ENCODE results near the gene ZFYVE1.

DNA sequence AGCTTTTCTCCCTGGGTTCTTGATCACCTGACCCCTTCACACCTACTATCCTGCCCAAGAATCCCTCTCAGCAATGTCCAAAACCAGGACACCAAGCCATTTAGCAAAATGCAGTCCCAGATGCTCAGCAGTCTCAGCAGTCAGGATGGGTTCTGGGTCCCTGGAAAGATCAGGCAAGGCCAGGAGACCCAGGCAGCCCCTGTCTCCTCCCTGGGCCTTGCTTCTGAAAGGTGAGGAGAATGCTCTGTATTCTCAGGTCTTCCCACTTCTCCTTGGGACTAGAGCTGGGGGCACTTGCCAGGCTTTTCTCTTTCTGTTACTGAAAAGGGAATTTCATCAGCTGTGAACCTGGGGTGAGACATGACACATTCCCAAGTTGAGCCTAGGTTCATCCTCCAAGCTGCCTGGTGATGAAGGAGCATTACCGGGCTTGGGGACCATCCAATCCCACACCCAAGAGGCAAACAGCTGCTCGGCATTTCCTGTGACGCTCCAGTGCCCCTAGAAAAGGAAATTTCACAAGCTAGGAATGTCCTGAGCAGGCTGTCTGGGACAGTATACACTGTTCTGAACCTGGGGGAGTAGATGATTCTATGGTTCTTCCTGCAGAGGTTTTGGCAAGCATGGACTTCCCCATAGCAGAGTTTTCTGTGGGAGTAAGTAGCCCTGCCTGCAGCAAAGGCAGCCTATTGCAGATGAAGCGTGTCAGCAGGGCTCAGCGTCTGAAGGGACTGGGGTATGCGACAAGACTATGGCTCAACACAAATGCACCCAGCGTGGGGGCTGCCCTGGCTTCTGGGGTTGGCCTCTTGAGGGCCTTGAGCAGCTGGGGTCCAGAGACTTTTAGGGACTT is 47.6 kb upstream of the SRSF5 start:
- PRO-cap: no peak

- PRO-cap: no peak
These were observed 3.5 kb downstream of the SRSF5 start for GRCh38 chr14:69770409-69770796.

- PRO-cap: no peak
These were observed 13.6 kb downstream of the SLC10A1 start for GRCh38 chr14:69783339-69783949.

DNA sequence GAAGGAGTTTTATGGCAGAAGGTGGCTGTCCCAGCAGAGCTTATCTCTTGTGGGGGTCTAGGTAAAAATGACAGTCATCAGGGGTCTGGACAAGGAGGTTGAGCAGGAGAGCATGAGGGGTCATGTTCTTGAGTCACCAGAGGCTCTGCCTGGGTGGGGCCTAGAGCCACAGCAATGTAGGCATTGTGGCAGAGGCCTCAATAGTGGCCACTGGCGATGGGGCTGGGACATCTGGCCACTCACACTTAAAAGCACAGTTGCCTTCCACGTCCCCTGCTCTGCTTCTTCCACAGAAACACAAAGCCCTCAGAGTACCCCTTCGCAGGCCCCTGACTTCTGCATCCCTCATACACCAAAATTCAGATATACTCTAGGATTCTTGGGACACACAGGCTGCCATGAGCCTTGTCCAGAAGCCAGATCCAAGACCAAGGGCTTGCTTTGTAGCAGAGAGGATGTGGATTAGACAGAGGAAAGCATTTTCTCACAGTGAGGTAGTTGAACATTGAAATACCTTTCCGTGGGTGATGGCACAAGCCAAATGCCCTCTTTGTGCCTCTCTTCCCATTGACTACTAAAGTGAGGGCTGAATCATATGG is 2.2 kb downstream of the SLC10A1 start:
- PRO-cap: no peak

GRCh38 chr14:69885806-69886255 is 6.6 kb downstream of the SMOC1 start:
- PRO-cap: no peak

DNA sequence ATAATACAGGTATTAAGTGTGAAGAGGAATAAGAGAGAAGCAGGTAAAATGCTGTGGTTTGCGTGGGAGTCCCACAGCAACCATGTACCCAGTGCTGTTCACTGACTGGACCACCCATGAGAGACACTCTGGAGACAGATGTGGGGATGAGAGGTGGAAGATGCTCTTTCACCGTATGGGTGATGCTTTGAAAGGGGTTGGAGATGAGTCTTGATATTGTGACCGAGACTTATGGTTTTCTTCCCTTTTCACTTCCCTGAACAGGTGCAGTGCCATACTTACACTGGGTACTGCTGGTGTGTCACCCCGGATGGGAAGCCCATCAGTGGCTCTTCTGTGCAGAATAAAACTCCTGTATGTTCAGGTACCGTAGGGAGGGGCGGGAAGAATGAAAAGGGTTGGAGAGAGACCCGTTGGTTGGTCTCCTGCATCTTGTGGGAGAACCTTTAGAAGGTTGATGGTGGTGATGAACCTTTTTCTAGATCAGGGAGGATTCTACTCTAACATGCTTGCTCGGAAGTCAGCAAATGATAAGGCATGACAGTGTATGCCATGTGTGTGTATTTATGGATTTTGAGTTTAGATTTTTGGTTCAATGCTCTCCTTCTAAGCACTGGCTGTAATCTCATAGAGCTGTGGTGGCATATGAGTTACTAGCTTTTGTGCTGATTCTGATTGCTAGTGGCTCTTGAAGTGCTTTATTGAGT is 96.4 kb downstream of the SMOC1 start:
- PRO-cap: no peak

DNA sequence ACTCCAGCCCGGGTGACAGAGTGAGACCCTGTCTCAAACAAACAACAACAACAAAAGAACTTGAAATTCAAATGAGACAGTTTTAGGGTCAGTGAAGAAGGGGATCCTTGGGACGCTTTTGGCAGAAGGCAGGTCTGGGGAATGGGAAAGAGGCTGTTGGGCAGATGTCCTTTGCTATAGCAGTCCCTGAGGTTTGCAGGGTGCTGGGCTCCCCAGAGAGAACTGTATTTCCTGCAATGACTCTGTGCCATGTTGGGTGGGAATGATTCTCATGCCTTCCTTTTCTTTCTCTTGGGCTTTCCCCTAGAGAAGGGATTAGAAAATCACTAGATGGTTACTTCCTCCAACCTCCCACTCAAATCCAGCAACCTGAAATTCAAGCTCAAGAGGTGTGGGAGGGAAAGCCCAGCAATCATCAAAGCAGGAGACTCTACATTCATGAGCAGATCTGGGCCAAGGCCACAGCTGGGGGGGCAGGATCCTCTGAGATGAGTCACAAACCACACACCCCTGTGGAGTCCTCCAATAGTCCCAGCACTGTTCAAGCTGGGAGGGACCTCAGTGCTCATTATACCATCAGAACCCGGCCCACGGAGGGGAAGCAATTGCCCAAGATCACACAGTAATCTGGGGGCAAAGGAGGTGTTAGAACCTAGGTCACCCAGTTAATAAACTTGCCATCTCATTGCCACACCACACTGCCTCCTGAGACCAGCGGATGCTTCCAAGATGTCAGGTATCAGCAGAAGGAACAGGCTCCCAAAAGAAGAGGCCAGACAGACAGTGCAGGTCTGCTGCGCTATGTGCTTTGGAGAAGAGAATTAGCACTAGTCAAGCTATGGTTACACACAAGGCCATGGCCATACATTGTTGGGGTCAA is 65.5 kb downstream of the TTC9 start:
- PRO-cap: no peak

GRCh38 chr14:70780461-70781237 is 28.7 kb downstream of the MAP3K9 start:
- PRO-cap: no peak

DNA sequence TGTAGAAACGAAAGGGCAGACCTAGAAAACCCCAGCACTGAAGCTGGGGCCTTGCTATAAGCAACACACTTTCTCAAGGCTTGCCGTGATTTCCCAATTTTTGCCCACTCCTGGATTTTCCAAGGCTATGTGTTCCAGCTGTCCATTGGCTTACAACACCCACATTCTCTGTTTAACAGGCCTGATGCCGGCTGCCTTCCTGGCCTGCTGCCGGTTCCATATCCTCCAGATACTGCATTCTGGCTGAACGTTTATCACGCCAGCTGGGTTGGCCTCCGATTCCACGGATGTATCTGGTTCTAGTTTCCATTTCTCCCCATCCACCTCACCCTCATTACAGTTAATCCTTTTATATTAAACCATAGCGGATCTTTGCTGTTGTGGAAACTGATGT is 2.0 kb upstream of the PCNX1 start:
- PRO-cap: no peak

GRCh38 chr14:70920598-70920960 is 13.3 kb downstream of the PCNX1 start:
- PRO-cap: no peak

DNA sequence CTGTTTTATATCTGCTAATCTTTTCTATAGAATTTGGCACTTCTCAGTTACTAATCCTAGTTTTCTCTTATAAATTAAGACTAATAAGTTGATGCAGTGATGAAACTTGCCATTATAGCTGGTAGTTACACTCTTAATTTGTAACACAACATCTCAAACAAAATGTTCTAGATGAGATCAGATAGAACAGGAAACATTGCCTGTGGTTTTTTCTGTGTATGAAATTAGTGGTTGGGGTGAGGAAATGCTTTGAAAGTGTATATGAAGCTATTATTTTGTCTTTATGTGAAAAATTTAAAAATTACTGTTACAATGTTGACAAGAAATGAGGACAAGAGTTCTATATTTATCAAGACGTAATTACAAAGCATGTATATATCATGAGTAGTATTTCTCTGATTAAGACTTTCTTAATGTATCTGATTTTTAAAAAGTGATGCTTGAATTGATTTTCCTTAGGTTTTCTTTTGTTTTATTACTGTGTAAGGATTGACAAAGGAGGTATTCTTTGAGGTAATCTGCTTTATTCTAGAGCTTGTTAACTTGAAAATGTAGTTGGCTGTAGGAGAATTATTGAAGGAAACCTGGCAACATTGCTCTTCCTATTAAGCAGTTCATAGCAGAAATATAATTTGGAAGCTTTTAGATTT is 92.0 kb downstream of the PCNX1 start:
- PRO-cap: no peak

- PRO-cap: no peak
These were observed 155.0 kb upstream of the SIPA1L1 start for GRCh38 chr14:71165163-71165824.

GRCh38 chr14:71584165-71584918 is 264.1 kb downstream of the SIPA1L1 start:
- PRO-cap: no peak

DNA sequence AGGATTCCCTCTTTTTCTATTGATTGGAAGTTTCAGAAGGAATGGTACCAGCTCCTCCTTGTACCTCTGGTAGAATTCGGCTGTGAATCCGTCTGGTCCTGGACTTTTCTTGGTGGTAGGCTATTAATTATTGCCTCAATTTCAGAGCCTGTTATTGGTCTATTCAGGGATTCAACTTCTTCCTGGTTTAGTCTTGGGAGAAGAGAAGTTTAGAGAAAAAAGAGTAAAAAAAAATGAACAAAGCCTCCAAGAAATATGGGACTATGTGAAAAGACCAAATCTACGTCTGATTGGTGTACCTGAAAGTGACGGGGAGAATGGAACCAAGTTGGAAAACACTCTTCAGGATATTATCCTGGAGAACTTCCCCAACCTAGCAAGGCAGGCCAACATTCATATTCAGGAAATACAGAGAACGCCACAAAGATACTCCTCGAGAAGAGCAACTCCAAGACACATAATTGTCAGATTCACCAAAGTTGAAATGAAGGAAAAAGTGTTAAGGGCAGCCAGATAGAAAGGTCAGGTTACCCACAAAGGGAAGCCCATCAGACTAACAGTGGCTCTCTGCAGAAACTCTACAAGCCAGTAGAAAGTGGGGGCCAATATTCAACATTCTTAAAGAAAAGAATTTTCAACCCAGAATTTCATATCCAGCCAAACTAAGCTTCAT is 253.4 kb upstream of the RGS6 start:
- PRO-cap: no peak

GRCh38 chr14:72726425-72727226 is 167.3 kb downstream of the DPF3 start:
- PRO-cap: no peak

GRCh38 chr14:72927037-72927376 is 743 bp downstream of the DCAF4 start:
- PRO-cap: unidirectional peak, minus-strand start at chr14:72927089

- PRO-cap: no peak
These were observed 33.6 kb downstream of the DCAF4 start for GRCh38 chr14:72959930-72960129.

DNA sequence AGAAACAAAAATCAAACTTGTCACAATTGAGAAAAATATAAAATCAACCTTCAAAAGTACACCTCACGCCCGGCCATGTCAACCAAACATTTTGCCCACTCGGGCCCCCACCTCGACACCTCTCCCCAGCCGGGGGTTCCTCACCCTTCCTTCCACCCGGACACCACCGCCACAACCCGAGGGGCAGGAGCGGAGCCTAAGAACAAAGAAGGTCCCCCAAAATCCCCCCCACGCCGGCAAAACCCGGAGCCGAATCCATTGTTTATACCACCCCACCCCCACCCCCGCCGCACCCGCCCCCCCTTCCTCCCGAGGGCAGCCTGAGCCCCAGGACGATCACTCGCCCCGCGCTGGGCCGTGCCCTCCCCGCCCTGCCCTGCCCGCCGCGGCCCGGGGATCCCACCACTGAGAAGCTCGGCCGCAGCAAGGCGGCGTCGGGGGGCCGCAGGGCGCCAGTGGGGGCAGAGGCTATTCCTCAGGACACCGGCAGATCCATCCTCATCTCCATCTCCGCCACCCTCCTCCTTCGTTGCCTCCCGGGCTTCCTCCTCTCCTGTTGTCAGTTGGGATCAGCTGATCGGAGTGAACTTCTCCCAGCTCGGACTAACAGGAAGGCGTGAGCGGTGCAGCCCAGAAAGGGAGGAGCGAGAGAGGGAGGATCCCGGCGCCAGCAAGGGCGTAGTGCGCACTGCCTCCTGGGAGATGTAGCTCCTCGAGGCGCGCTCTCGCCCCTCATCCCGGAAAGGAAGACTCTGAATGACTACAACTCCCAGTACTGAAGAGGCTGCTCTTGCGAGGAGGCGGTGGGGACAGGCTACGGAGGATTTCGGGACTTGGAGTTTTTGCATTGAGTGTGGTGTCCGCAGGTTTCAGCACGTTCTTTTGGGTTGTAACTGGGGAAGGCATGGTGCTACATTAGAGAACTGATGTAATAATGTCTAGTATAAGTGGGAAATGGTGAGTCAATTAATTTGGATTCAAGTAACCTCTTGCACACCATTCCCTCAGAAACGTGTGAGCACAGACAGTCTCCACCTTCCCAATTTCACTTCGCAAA is at the start of gene ZFYVE1:
Gene ZFYVE1 (minus strand): TSS at position 584 of the 1,057 bp plus-strand sequence.
- PRO-cap: bidirectional peak, plus-strand start at position 787 of the sequence, minus-strand start at position 561 of the sequence

GRCh38 chr14:73162126-73162879 is 26.0 kb downstream of the PSEN1 start:
- PRO-cap: no peak

GRCh38 chr14:73537219-73538185 is 559 bp downstream of the ACOT1 start:
- PRO-cap: no peak

All from bile duct (tissue), 1 donor.